ENCODE measurements around a stretch of chr3.

DNA sequence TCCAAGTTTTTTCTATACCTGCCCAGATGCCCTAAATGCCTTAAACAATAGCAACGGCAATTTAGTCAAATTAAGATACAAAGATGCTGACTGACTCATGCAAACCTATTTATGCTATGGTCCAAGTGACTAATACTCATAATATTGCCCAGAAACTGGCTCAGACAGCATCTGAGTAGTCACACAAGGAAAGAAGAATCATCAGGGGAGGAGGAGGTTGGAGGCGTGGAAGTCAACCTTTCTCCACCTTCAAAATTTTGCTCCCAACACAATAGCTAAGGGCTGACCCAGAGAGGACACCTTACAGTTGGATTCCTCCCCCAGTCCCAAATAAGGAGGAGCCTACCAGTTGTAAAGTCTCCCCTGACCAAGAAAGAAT is 6.8 kb downstream of the FYCO1 start:
- CAGE, long polyA plus RNA: no peak
- RRBS: no CpG with 5 or more reads among the region's 2 CpGs

DNA sequence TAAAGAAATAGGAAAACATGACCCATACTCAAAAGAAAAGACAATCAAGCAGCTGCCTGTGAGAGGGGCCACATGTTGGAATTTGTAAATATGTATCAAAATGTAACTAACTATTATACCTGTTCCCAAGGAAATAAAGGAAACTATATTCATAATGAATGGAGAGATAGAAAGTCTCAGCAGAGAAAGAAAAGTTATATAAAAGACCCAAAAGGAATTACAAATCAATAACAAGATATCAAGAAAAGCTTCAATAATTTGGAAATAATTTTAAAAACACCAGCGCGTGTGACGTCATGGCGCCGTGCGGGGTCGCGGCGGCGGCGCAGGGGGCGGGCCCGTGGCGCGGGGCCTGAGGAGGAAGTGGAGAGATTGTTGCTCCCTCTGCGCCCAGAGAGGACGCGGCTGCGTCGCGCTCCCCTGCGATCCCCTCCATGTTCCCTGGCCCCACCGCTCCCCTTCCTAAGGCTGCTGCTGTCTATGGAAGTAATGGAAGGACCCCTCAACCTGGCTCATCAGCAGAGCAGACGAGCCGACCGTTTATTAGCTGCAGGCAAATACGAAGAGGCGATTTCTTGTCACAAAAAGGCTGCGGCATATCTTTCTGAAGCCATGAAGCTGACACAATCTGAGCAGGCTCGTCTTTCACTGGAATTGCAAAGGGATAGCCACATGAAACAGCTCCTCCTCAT is 4.3 kb downstream of the XCR1 start:
- CAGE, long polyA plus RNA: no peak
- RRBS: no CpG with 5 or more reads among the region's 30 CpGs

GRCh38 chr3:46089086-46090052 is 62.1 kb upstream of the XCR1 start:
- CAGE, long polyA plus RNA: no peak
- RRBS: no CpG with 5 or more reads among the region's 6 CpGs

- CAGE, long polyA plus RNA: no peak
- RRBS: no CpG with 5 or more reads among the region's 4 CpGs
Measured at GRCh38 chr3:46096277-46096779, 69.0 kb upstream of the XCR1 start.

- CAGE, long polyA plus RNA: no peak
- RRBS: no CpG with 5 or more reads among the region's 4 CpGs
Measured at GRCh38 chr3:46429705-46429904, 22.5 kb downstream of the CCRL2 start.

- CAGE, long polyA plus RNA: no peak
- RRBS: no CpG with 5 or more reads among the region's 6 CpGs
Measured at GRCh38 chr3:46498763-46499374, 1.1 kb downstream of the RTP3 start.

- CAGE, long polyA plus RNA: no peak
- RRBS: no CpG with 5 or more reads among the region's 5 CpGs
Measured at GRCh38 chr3:46565131-46565541, 966 bp downstream of the LRRC2 start.

DNA sequence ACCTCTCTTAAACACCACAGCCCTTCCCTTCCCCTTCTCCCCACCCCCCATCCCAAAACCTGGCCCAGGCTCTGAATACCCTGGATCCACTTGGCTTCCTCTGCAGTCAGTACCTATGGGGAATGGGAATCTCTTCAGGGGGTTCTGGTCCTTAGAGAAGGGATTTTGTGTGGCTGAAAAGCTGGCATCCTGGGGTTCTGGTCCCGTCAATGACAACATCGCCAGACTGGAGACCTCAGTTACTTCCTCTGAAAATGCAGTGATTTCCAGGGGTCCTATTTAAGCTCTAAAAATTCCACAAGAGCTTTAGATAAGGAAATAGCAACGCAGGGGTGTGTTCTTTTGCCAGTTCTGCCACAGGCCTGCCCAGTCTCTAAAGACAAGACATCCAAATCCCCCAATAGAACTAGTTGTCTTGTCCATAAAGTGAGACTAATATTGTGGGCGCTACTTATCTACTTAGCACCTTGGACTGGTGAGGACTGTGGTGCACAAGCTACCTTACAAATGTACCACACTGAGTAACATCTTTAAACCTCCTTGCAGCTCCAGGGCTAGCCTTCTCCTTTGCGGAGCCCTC is 2.1 kb upstream of the TDGF1 start:
- CAGE, long polyA plus RNA: no peak
- RRBS: no CpG with 5 or more reads among the region's 5 CpGs

DNA sequence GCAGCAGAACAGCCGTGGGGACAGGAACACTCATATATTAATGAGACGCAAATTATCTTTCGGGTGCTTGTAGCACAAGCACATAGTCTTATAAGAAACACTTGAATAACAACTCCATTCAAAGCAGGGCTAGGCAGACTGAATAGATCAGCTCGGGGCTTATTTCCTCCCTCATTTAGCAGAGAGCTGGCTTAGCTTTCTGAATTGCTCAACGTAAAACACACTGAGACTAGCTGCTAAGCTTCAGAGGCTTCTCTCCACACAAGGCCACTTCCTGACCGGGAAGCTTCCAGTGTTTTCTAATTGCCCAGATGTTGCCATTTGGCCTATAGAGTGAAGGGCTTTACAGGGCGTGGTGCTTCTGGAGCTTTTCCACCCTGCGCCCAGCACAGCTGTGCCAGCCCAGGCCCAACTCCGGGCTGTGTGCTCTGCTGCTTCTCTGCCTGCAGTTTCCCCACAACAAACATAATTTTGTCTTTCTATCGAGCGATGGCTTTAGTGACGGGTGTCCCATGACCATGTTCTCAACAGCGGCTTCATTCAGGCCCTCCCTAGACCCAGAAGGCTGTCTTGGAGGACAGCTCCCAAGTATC is 16.6 kb downstream of the FAM240A start:
- CAGE, long polyA plus RNA: no peak
- RRBS: no CpG with 5 or more reads among the region's 13 CpGs

DNA sequence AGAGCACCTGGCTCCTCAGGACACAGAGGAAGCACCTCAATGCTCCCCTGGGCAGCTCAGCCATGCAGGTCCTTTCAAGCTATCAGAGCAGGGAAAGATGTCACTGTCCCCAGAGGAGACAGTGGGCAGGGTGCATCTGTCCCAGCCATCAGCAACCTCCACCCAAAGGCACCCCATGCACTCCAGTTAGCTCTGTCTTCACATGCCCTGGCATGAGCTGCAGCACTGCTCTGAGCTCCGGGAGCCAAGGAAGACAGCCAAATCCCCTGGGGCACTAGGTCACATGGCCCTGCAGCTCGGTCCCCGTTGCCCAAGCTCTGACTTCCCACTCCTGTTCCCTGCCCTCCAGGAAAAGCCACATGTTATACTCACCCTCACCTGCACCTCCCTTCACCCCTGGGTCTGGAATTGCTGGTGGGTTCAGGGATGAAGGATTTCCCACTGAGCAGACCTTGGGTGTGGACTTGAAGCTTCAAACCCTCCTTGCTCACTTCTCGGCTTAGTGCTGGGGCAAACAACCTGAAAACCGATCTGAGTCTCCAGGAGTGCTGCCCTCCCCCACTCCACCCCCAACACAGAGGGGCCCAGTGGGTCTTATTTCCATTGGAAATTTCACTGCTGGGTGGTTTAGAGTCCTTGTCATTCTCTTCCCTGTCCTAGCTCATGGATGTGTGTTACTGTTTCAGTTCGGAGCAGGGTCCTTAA is 32.6 kb downstream of the ALS2CL start:
- CAGE, long polyA plus RNA: no peak
- RRBS: no CpG with 5 or more reads among the region's 6 CpGs

GRCh38 chr3:46666364-46666827 is 27.1 kb downstream of the ALS2CL start:
- CAGE, long polyA plus RNA: no peak
- RRBS: no CpG with 5 or more reads among the region's 8 CpGs

GRCh38 chr3:46852331-46852580 is 11.0 kb downstream of the MYL3 start:
- CAGE, long polyA plus RNA: no peak
- RRBS: no CpG with 5 or more reads among the region's 6 CpGs

DNA sequence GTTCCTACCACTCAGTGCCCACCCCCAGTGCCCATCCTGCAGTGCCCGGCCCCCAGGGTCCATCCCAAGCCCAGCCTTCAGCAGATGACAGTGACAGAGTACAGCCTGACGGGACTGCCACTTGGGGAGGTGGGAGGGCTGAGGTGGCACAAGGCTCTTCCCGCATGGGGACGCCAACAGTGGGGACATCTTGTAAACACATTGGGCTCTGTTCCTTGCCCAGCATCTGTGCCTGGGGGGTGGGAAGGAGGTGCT is 1.4 kb upstream of the MYL3 start:
- CAGE, long polyA plus RNA: no peak
- RRBS: no CpG with 5 or more reads among the region's 4 CpGs

DNA sequence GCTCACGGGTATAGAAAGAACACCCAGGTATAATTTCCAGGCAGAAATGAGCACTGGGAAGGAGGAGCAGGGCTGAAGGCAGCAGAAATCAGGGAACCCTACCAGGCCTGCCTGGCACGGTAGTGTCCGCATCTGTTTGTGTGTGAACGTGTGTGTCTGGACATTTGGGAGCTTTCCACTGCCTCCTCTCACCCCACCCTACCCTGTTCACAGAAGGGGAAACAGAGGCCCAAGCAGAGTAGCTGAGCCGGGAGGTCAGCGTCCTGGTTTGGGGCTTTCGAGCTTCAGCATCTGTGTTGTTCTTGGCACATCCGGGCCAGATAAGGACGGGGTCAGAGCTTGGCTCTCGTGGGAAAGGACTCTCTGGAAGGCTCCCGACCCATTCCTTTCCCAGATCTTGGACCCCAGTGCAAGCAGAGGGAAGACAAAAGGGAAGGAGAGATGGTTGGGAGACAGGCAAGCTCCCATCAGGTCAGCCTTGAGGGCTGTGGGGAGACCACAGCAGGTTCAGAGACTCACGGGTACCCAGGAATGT is 6.3 kb upstream of the PTH1R start:
- CAGE, long polyA plus RNA: no peak
- RRBS: 86% methylated on average over 4 of the region's 12 CpGs

DNA sequence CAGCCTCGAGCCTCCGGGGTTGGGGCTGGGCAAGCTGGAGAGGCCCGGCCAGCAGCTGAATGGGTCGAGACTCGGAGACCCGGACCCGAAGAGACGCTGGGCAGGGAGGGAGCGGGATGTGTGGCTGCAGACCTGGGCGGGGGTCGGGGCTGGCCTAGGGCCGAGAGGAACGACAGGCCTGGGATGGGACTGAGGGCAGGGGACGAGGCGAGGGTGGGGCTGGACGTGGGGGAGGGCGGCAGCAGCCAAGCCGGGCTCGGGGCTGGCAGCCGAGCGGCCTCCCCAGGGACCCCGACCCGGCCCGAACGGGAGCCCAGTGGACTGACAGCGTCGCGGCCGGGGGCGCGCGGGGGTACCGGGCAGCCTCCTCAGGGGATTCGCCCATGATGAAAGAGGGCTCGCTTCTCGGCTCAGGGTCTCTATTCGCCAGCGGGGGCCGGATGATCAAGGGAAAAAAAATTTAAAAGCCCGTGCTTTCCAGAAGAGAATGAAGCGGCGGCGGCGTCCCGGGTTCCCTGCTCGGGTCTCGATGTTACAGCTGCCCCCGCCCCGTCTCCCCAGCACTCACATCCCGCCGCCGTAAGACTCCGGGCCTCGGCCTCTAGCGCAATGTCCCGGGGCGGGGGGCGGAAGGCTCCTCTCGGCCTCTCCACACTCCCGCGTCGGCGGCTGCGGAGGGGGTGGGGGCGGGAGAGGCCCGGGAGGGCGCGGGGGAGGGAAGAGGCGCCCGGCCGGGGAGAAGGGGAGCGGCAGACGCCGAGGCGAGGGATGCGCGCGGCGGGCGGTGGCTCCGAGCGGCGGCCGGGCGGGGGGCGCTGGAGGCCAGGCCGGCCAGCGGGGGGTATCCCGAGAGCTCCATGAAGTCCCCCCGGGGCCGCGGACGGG is 4.2 kb downstream of the PTH1R start:
- CAGE, long polyA plus RNA: no peak
- RRBS: 5% methylated on average over 60 of the region's 93 CpGs

DNA sequence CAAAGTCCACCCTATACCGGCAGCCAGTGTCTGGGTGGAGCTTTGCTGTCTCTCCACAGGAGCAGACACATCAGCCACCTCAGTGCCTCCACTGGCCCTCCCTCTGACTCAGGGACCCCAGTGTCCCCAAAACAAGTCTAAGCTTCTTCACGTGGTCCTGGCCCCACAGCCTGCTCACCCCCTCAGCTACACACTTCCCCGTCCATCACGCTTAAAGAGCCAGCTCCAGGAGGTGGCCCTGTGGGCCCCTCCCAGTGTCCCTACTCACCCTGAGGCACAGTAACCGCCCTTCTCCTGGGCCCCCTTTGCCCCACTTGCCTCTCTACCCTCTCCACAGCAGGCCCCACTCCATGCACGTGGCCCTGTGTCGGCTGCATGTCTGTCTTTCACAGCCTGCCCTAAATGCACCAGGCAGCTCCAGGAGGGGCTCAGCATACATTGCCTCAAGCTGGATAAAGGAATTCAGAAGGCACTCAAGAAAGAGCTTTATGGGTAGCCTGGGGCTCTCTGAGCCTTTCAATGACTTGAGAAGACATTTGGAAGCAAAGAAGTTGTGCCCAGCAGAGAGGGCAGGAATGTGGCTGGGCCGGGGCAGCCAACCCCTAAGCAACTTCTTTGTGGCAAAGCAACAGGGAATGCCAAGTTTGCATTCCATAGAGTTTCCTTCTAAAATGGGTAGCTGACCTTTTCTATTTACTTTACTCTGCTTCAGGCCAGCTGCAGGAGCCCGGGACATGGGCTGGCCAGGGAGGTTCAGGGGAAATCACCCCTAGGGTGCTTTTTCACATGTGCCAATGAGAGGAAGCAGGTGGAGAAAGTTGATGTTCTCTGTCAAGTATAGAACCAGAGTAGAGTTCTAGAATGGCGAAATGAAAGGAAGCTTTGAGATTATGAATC is 45.8 kb downstream of the CCDC12 start:
- CAGE, long polyA plus RNA: no peak
- RRBS: no CpG with 5 or more reads among the region's 10 CpGs

GRCh38 chr3:46952903-46953569 is 23.5 kb downstream of the CCDC12 start:
- CAGE, long polyA plus RNA: no peak
- RRBS: no CpG with 5 or more reads among the region's 6 CpGs

GRCh38 chr3:47011386-47012247 is 32.2 kb downstream of the NBEAL2 start:
- CAGE, long polyA plus RNA: no peak
- RRBS: no CpG with 5 or more reads among the region's 8 CpGs

GRCh38 chr3:47057022-47057664 is 77.7 kb downstream of the NBEAL2 start:
- CAGE, long polyA plus RNA: no peak
- RRBS: no CpG with 5 or more reads among the region's 7 CpGs

GRCh38 chr3:47087988-47088619 is 75.8 kb downstream of the SETD2 start:
- CAGE, long polyA plus RNA: no peak
- RRBS: no CpG with 5 or more reads among the region's 2 CpGs